Lung (tissue), 4 donors: ENCODE results near the gene VASP.

DNA sequence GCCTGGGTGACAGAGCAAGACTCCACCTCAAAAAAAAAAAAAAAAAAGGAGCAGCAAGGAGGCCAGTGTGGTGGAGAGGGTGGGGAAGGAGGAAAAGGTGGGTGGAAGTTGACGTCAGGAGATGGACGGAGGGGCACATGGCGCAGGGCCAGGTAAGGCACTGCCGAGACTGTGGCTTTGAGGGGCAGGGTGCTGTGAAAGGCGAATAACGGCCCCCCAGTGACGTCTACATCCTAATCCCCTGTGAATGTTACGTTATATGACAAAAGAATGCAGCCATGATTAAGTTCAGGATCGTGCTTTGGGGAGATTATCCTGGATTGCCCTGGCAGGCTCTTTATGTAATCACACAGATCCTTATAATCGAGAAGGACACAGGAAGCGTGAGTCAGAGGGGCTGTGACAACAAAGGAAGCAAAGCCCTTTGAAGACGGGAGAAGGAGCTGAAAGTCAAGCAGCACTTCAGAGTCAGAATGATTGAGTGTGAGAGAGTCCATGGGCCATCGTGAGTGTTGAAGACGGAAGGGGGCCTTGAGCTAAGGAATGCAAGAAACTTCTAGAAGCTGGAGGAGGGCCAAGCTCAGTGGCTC, 13.7 kb downstream of the CEACAM19 start:
- PRO-cap: no peak
- RAMPAGE, long total RNA: no peak
- RRBS: no CpG with 5 or more reads among the region's 14 CpGs

DNA sequence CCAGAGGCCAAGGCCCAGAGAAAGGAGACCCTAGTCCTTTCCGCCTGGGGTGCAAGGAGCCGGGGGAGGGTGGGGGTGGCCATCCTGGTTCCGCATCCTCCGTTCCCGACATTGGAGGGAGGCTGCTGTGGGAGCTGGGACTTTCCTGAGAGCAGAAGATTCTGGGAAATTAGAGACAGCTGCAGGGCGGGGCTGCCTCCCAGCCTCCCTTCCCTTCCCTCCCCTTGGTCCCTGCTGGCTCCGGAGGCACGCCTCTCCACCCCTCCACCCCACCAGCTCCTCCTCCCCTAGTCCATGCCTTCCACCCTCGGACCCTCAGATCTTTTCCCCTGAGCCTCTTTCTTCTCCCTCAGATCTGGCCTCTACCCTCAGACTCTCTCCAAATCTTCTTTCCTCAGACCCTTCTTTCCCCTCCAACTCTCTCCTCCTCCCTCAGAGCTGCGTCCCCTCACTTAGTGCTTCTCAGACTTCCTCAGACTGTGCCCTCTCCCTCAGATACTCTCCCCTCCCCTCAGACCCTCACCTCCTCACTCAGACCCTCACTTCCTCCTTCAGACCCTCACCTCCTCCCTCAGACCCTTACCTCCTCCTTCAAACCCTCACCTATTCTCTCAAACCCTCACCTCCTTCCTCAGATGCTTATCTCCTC, 3.1 kb upstream of the BCL3 start:
- PRO-cap: no peak
- RAMPAGE, long total RNA: no peak
- RRBS: no CpG with 5 or more reads among the region's 10 CpGs

- PRO-cap: no peak
- RAMPAGE, long total RNA: no peak
- RRBS: no CpG with 5 or more reads among the region's 23 CpGs
These were observed 4.7 kb downstream of the BCL3 start for GRCh38 chr19:44753106-44753803.

GRCh38 chr19:44796737-44797084, 12.2 kb upstream of the BCAM start:
- PRO-cap: no peak
- RAMPAGE, long total RNA: no peak
- RRBS: 16% methylated on average over 2 of the region's 10 CpGs

- PRO-cap: no peak
- RAMPAGE, long total RNA: no peak
- RRBS: no CpG with 5 or more reads among the region's 26 CpGs
These were observed 16.6 kb upstream of the TOMM40 start for GRCh38 chr19:44874179-44875149.

DNA sequence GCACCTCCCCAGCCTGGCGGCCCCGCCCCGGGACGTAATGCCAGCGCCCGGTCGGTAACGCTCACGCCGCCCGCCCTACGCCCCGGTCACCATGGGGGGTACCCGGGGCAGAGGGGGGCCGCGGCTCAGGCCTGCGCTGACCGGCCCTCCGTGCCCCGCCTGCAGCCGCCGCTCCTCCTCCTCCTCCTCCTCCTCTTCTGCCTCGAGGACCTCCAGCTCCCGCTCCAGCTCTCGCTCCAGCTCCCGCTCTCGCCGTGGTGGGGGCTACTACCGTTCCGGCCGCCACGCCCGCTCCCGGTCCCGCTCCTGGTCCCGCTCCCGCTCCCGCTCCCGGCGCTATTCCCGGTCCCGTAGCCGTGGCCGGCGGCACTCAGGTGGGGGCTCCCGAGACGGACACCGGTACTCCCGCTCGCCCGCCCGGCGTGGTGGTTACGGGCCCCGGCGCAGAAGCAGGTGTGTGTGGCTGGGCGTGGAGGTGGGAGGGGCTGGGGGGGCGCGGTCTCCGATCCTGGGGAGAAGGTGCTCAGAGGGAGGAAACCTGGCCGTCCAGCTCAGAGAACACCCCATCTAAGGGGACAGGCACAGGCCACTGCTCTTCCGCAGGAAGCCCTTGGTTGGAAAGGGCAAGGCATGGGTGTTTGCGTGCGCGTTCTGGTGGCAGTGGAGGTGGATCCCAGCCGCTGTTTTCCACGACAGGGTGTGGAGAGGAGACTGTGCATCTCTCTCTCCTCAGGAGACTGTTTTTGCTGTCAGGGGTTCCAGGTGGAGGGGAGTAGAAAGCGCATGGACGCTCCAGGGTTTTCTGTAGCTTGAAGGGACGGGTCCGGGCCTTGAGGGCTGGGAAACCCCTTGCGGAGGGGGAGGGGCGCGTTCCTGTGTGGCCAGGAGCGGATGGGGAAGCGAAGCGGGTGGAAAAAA, 11.8 kb downstream of the ZNF296 start:
- PRO-cap: no peak
- RAMPAGE, long total RNA: no peak
- RRBS: 96% methylated on average over 16 of the region's 77 CpGs

DNA sequence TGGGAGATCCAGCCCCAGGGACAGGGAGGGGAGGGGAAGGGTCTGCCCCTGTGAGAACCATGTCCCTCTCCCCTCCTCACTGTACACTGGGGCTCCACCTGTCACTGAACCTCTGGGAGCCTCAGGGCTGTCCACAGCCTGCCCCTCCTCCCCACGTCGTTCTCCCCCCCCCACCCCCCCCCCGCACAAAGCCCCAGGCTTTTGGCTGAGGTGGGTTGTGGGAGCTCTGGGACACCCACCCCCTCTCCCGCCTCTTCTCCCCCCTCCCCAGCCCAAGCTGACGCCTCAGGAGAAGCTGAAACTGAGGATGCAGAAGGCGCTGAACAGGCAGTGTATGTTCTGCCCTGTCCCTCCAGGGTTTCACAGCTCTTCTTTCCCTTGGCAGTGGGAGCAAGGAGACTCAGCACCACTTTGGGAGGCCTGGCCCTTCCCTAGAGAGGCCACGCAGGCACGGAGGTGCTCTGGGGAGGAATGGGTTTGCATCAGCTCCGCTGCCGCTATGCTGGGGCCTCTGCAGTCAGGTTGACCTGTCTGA, 8.1 kb downstream of the ZNF296 start:
- PRO-cap: no peak
- RAMPAGE, long total RNA: no peak
- RRBS: no CpG with 5 or more reads among the region's 10 CpGs

GRCh38 chr19:45103778-45104369, 10.9 kb downstream of the PPP1R37 start:
- PRO-cap: no peak
- RAMPAGE, long total RNA: no peak
- RRBS: no CpG with 5 or more reads among the region's 21 CpGs

DNA sequence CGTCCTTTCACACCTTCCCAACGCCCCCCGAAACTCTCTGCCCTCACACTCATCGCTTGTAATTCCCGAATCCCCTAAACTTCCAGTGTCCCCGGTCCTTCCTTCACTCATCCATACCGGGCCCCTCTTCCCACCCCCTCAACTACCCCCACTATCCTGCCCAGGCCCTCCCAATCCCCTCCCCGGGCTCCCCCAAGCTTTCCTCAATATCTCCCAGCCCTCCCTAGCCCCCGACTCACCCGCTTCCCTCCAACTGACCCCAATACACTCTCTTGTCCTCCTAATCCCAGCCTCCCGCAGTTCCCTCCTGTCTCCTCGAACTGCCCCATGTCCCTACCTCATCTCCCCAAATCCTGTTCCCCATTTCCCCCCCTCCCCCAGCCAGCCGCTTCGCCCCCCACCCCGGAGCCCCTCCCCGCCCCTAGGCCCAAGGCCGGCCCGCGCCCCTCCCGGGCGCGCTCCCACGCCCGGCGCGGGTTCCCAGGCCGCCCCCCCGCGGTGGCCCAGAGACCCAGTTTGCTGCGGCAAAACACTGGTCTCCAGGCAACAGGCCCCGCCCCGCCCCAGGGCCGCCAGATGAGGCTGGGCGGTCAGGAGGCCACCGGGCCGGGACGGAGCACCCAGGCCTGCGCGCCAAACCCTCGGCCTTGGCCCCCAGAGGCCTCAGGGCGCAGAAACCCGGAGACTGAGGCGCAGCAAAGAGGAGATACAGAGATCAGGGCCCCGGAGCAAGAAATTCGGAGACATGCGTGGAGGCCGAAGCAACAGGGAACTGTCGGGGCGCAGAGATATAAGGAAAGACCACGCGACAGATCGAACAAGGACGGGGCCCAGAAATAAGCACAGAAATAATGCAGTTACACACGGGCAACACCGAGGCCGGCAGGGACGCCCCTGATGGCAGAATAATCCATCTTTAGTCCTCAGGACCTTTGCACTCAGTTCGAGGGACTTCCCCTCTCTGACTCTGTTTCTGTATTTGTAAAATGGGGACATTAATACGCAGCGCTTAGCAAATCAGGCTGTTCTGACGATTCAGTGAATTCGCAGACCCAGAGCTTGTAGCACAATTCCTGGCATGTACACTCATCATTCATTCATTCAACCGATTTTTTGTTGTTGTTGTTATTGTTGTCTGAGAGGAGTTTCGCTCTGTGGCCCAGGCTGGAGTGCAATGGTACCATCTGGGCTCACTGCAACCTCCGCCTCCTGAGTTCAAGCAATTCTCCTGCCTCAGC, 20.6 kb upstream of the ERCC1 start:
- PRO-cap: no peak
- RAMPAGE, long total RNA: no peak
- RRBS: under 1% methylated on average over 11 of the region's 65 CpGs

DNA sequence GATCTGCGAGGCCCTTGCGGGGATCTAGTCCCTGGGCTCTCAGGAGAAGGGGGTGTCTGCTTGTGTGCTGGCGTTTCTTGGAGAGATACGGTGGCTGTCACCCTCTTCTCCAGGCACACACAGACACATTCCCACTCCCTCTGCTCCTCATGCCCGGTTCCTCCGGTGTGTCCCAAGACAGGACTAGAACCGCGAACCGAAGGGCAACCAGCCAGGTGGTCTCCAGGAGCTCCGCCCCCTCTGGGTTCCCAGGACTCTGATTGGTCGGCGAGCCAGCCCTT, 1.7 kb downstream of the FOSB start:
- PRO-cap: bidirectional peak, plus-strand start outside the sequence, minus-strand start at position 235 of the sequence
- RAMPAGE, long total RNA: no peak
- RRBS: no CpG with 5 or more reads among the region's 12 CpGs

DNA sequence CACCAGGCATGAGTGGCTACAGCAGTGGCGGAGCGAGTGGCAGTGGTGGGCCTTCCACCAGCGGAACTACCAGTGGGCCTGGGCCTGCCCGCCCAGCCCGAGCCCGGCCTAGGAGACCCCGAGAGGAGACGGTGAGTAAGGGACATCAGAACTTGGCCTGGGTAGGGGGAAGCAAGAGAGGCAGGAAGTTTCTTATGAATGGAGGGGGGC, 2.9 kb downstream of the FOSB start:
- PRO-cap: no peak
- RAMPAGE, long total RNA: no peak
- RRBS: no CpG with 5 or more reads among the region's 8 CpGs

GRCh38 chr19:45475057-45475474, 7.3 kb downstream of the FOSB start:
- PRO-cap: no peak
- RAMPAGE, long total RNA: no peak
- RRBS: no CpG with 5 or more reads among the region's 8 CpGs

- PRO-cap: no peak
- RAMPAGE, long total RNA: no peak
- RRBS: no CpG with 5 or more reads among the region's 12 CpGs
These were observed 8.1 kb downstream of the FOSB start for GRCh38 chr19:45475475-45476637.

DNA sequence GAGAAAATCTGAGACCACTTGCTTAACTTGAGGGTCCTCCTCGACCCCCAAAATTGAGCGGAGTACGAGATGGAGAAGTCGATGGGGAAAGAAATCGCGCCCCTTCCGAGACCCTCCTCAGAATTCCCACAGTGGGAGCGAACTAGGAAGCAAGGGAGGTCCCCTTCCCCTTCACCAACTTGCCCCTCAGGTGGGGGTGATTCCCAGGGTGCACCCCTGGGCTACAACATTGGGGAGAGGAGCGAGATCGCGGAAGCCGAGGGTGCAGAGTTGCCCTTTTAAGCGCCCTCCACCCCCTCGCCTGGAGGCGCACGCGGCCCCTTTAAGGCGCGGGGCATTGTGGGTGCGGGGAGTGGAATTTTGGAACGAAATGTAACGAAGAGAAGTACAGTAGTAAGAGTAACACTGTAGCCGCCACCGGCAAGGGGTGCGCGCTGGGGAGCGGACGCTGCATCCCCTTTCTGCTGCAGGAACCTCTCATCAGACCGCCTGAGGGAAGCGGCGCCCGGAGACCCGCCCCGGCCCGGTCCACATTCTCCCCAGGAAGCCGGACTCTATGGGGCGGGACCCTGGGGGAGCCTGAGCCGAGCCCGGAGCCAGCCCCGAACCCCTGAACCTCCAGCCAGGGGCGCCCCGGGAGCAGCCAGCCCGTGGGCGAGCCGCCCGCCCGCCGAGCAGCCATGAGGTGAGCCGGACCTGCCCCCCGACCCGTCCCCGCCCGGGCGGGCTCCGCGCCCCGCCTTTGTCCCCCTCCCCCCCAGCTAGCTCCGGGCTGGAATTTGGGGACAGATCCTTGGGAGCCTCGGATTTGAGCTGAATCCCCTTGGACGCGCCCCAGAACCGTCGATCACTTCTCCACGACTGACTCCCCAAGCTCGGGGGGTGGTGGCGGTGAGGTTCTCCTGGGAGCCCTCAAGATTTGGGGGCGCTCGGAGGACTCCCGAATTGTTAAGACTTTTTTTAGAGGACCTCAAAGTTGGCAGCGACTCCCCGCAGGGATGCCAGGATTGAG, at the start of gene VASP:
TSS of gene VASP (plus strand) at position 388 of the 1,012 bp plus-strand sequence.
- PRO-cap: bidirectional peak, plus-strand start at position 417 of the sequence, minus-strand start at position 303 of the sequence
- RAMPAGE, long total RNA: start-site peak on the plus strand centred at position 396 of the sequence, 43 bp wide, 84 and 255 reads in 2 replicates
- RRBS: 2% methylated on average over 29 of the region's 71 CpGs

GRCh38 chr19:45529459-45529803, 22.2 kb downstream of the VASP start:
- PRO-cap: no peak
- RAMPAGE, long total RNA: no peak
- RRBS: no CpG with 5 or more reads among the region's 13 CpGs

DNA sequence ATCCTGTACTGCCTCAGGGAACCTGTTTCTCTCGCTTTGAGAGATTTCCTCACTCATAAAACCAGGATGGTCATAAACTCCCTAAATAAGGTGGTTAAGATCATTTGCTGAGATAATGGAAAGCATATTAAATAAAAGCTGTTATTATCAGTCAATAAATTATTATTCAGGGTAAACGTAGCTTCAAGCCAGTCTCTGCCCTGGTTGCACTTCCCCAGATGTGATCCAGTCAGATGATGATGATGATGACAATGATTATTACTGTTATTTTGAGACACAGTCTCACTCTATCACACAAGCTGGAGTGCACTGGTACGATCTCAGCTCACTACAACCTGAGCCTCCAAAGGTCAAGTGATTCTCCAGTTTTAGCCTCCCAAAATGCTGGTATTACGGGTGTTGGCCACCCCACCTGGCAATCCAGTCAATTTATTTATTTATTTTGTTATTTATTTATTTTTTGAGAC, 16.8 kb downstream of the OPA3 start:
- PRO-cap: no peak
- RAMPAGE, long total RNA: no peak
- RRBS: no CpG with 5 or more reads among the region's 4 CpGs

GRCh38 chr19:45599300-45600125, 2.5 kb downstream of the GPR4 start:
- PRO-cap: no peak
- RAMPAGE, long total RNA: no peak
- RRBS: 6% methylated on average over 5 of the region's 21 CpGs

DNA sequence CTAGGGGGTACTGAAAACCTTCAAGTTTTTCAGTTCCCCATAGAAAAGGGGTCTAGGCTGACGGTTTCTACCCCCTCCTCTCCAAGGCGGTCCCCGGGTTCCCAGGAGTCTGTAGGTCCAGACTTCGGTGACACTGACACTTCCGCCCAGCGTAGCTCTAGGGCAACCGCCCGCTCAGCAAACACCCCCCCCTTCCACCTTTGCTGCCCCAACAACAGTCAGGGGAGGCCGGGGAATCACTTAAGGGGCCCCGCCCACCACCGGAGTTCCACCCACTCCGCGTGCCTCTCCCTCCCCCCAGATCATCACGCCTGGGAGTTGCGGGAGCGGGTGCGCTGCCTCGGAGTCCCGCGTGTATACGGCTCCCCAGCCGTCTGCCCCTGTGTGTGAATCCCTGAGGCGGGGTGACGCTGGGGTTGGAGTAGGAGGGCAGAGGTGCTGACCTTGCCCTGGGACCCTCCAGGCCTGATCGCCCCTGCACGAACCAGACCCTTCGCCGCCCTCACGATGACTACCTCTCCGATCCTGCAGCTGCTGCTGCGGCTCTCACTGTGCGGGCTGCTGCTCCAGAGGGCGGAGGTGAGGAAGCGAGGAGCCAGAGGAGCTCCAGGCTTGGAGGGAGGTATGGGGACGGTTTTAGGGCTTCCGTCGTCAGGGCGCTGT, 1.1 kb downstream of the GIPR start:
- PRO-cap: no peak
- RAMPAGE, long total RNA: no peak
- RRBS: no CpG with 5 or more reads among the region's 38 CpGs

- PRO-cap: no peak
- RAMPAGE, long total RNA: no peak
- RRBS: 1% methylated on average over 9 of the region's 16 CpGs
These were observed 865 bp downstream of the QPCTL start for GRCh38 chr19:45693311-45693750.

- PRO-cap: no peak
- RAMPAGE, long total RNA: no peak
- RRBS: 16% methylated on average over 3 of the region's 9 CpGs
These were observed 882 bp downstream of the FBXO46 start for GRCh38 chr19:45729760-45730267.